ENCODE measurements around the genes CCNDBP1 and PDIA3.

DNA sequence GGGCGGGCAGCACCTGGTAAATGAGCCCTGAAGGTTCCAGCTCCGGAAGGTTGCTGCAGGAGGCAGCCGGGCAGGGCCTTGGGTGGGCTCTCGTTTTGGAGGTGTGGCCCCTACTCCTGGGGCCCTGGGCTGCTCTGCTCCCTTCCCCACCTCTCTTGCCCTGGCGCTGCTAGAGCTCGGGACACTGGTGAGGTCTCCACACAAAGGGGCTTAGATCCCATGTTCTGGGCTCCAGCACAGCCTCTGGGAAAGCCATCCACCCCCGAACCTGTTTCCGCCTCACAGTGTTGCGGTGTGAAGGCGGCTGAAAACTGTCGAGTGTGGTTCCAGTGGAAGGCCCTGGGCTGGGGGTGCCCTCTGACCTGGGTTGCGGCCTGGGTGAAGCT is 27.3 kb downstream of the SPTBN5 start:
- PRO-cap, 7 experiments = no peak in any of the 7 experiments
- RAMPAGE, long total RNA, 2 experiments = no peak in any of the 2 experiments

DNA sequence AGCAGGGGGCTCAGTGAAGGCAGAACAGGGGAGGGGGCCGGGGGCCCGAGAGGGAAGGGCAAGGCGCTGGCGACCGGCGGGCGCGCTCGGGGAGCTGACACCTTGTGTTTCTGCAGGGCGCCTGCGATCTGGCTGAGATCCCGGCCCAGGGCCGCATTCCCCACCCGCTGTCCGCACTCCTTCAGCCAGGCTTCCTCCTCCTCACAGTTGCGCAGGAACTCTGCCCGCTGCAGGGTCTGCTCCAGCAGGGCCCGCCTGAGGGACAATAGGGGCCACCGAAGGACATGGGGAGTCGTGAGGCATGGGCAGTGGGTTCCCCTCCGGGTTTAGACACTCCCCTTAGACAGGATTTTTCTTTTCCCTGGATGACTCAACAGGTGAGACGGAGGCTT is 11.4 kb downstream of the SPTBN5 start:
- PRO-cap, 7 experiments = peak in 2 of 7 experiments; most common plus-strand start position 204 of the sequence (in 2); most common minus-strand start position 112 of the sequence (in 1)
- RAMPAGE, long total RNA, 2 experiments = no peak in any of the 2 experiments

- PRO-cap, 7 experiments = no peak in any of the 7 experiments
- RAMPAGE, long total RNA, 2 experiments = no peak in any of the 2 experiments
These were observed 33.7 kb downstream of the PLA2G4D start for GRCh38 chr15:42060532-42061222.

DNA sequence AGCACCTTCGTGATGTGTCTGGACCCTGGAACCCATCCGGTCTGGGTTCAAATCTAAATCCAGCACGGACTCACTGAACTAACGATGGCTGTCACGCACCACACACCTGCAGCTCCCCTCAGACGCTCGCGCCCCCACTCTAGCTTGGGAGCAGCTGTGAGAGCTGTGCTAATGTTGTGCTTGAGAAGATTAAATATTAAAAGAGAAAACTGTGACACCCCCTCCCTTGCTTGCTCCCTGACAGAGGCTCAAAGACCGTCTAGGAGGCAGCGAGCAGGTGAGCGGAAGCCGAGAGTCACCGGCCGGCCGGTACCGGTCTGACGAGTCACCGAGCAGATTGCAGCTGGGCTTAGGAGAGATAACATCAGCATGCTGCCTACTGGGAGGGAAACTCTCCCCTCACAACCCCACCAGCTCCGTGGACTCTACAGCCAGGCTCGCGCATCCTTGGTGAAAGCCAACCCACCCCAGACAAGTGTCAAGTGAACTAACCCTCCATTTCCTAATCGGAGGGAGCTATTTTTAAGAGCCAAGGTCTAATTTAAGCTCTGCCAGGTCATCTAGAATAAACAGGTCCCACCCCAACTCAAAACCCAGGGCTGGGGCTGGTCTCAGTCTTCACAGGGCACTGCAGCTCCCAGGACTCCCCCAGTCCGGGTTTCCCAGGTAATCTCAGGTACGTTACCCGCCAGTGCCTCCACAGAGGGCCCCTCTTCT is 524 bp downstream of the PLA2G4F start:
- PRO-cap, 7 experiments = no peak in any of the 7 experiments
- RAMPAGE, long total RNA, 2 experiments = no peak in any of the 2 experiments

DNA sequence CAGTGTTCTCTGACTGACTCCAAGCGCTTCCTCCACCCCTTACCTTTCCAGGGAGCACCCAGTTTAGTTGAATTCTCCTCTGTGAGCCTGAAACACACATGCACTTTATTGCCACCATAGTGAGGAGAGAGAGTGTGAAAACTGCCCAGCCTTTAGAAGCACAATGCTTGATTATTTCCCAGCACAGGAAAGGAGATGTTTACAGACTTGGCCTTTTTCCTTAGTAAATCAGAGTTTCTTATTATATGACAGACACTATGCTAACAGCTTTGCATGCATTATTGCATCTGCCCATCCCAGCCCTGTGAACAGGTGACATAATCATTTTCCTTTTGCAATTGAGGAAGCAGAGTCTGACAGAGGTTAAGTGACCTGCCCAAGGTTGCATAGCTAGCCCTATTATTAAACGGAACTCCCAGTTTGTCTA is 36.5 kb downstream of the CAPN3 start:
- PRO-cap, 7 experiments = no peak in any of the 7 experiments
- RAMPAGE, long total RNA, 2 experiments = no peak in any of the 2 experiments

DNA sequence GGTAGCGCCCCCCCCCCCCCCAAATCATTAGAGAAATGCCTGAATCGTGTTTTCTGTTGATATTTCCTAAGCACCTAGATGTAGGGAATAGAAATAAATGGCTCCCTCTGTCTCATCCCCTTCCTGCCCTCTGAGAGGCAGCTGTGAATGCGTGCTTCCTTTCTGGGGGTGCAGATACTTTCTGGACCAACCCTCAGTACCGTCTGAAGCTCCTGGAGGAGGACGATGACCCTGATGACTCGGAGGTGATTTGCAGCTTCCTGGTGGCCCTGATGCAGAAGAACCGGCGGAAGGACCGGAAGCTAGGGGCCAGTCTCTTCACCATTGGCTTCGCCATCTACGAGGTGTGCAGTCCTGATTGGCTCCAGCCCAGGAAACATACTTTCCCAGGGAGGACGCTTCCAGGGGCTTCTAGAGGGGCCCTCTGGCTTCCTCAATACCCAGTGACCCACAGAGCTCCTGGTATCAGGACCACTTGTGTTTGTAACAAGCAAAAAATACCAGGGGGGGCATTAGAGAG is 42.2 kb downstream of the CAPN3 start:
- PRO-cap, 7 experiments = no peak in any of the 7 experiments
- RAMPAGE, long total RNA, 2 experiments = no peak in any of the 2 experiments

GRCh38 chr15:42408880-42409393 is 49.6 kb downstream of the CAPN3 start:
- PRO-cap, 7 experiments = no peak in any of the 7 experiments
- RAMPAGE, long total RNA, 2 experiments = start-site peak on the plus strand in 1 of 2 experiments, at chr15:42408940-42409423 at its widest, 8 reads per replicate

GRCh38 chr15:42730251-42731031 is 6.5 kb downstream of the CDAN1 start:
- PRO-cap, 7 experiments = no peak in any of the 7 experiments
- RAMPAGE, long total RNA, 2 experiments = no peak in any of the 2 experiments

DNA sequence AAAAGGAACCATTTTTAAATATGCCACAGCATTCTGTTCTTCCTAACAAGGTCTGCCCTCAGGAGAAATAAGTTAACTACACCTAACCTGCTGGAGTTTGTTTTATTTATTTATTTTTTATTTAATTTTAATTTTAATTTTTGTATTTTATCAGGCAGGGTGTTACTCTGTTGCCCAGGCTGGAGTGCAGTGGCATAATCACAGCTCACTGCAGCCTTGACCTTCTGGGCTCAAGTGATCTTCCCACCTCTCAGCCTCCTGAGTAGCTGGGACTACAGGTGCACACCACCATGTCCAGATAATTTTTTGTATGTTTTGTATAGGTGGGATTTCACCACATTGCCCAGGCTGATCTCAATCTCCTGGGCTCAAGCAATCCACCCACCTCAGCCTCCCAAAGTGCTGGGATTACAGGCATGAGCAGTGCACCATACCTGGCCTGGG is 61.6 kb downstream of the TTBK2 start:
- PRO-cap, 7 experiments = no peak in any of the 7 experiments
- RAMPAGE, long total RNA, 2 experiments = no peak in any of the 2 experiments

- PRO-cap, 7 experiments = peak in 7 of 7 experiments; most common plus-strand start chr15:43185412 (in 7); most common minus-strand start chr15:43185551 (in 2)
- RAMPAGE, long total RNA, 2 experiments = start-site peak on the plus strand in 2 of 2 experiments, at chr15:43185346-43185444 at its widest, 399 to 1,059 reads per replicate
These were observed at the start of gene CCNDBP1 for GRCh38 chr15:43184946-43185685. TSS of gene CCNDBP1 (plus strand) at chr15:43185403.

DNA sequence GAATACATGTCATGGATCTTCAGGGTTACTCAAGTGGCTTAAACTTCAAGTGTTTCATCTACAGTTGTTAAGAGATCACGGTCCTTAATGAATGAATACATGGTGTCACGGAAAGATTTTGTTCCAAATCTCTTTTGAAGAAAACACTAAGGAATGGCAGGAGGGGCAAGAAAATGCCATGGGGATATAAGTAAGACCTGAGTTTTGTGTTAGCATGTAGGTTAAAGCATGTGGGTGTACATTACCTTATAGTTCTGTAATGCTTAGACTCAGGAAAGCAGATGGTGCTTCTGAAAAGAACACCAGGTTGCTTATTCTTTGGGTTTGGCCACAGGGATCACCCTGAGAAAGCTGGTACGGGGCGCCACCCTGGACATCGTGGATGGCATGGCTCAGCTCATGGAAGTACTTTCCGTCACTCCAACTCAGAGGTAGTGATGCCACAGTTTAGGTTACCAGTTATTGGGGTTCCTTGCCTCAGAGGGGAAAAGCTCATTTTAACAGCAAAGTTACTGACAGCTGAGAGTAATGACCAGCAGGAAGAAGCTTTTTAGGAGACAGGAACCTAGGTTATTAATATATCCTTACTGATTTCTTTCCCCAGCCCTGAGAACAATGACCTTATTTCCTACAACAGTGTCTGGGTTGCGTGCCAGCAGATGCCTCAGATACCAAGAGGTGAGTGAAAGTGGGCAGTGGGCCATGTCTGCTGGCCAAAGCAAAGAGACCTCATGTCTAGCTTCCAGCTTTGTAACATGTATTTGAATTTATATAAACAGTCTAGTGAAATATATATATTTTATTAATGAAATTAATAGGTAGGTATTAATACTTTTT is 4.7 kb downstream of the CCNDBP1 start:
- PRO-cap, 7 experiments = no peak in any of the 7 experiments
- RAMPAGE, long total RNA, 2 experiments = no peak in any of the 2 experiments

- PRO-cap, 7 experiments = no peak in any of the 7 experiments
- RAMPAGE, long total RNA, 2 experiments = no peak in any of the 2 experiments
These were observed 18.1 kb downstream of the ZSCAN29 start for GRCh38 chr15:43352811-43353152.

DNA sequence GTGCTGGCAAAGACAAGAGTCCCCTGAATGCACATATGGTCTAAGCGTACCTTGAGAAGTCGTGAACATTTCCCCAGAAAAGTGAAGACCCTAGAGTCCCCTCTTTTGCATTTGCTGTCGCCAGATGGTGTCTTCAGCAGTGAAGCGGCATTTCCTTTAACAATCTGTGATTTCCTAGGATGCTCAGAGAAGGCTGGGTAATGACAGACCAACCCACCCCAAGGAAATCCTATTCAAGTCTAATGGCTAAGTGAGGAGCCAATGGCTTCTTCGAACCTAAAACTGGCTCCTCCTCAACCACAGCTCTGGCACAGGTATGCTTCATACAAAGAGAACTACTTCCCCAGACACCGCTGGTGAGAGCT is 16.7 kb downstream of the MAP1A start:
- PRO-cap, 7 experiments = no peak in any of the 7 experiments
- RAMPAGE, long total RNA, 2 experiments = no peak in any of the 2 experiments

GRCh38 chr15:43638828-43639530 is 9.7 kb downstream of the CATSPER2 start:
- PRO-cap, 7 experiments = no peak in any of the 7 experiments
- RAMPAGE, long total RNA, 2 experiments = no peak in any of the 2 experiments

- PRO-cap, 7 experiments = peak in 7 of 7 experiments; most common plus-strand start chr15:43746438 (in 7); most common minus-strand start chr15:43746289 (in 4)
- RAMPAGE, long total RNA, 2 experiments = start-site peak on the minus strand in 1 of 2 experiments, at chr15:43746272-43746321 at its widest, 10 reads per replicate
These were observed at the start of gene PDIA3 for GRCh38 chr15:43745997-43746957. TSS of gene PDIA3 (plus strand) at chr15:43746438.

DNA sequence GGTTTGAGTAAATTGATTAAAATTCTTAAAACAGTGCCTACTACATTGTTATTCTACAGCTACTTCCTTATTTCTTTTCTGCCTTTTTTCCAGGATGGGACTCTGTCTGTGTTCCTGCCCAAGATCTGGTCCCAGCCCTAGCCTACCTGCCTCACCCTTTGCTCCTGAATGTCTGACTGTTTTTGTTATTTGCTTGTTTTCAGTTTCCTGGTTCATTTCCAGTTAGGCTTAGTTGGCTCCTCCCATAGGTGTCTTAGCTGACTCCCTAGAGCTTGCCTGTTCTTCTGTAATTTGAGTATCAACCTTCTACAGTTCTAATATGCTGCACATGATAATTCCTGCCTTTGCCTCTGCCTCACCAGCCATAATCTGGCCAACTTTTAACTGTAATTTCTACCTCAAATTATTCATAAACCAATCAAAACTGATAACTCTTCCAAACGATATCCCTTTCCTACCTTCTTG is 8.1 kb downstream of the GOLM2 start:
- PRO-cap, 7 experiments = no peak in any of the 7 experiments
- RAMPAGE, long total RNA, 2 experiments = no peak in any of the 2 experiments

DNA sequence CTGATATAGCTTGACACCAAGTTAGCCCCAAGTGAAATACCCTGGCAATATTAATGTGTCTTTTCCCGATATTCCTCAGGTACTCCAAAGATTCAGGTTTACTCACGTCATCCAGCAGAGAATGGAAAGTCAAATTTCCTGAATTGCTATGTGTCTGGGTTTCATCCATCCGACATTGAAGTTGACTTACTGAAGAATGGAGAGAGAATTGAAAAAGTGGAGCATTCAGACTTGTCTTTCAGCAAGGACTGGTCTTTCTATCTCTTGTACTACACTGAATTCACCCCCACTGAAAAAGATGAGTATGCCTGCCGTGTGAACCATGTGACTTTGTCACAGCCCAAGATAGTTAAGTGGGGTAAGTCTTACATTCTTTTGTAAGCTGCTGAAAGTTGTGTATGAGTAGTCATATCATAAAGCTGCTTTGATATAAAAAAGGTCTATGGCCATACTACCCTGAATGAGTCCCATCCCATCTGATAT is 4.1 kb downstream of the B2M start:
- PRO-cap, 7 experiments = no peak in any of the 7 experiments
- RAMPAGE, long total RNA, 2 experiments = no peak in any of the 2 experiments

DNA sequence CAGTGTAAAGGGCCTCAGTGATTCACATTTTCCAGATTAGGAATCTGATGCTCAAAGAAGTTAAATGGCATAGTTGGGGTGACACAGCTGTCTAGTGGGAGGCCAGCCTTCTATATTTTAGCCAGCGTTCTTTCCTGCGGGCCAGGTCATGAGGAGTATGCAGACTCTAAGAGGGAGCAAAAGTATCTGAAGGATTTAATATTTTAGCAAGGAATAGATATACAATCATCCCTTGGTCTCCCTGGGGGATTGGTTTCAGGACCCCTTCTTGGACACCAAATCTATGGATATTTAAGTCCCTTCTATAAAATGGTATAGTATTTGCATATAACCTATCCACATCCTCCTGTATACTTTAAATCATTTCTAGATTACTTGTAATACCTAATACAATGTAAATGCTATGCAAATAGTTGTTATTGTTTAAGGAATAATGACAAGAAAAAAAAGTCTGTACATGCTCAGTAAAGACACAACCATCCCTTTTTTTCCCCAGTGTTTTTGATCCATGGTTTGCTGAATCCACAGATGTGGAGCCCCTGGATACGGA is 7.0 kb downstream of the B2M start:
- PRO-cap, 7 experiments = no peak in any of the 7 experiments
- RAMPAGE, long total RNA, 2 experiments = no peak in any of the 2 experiments

DNA sequence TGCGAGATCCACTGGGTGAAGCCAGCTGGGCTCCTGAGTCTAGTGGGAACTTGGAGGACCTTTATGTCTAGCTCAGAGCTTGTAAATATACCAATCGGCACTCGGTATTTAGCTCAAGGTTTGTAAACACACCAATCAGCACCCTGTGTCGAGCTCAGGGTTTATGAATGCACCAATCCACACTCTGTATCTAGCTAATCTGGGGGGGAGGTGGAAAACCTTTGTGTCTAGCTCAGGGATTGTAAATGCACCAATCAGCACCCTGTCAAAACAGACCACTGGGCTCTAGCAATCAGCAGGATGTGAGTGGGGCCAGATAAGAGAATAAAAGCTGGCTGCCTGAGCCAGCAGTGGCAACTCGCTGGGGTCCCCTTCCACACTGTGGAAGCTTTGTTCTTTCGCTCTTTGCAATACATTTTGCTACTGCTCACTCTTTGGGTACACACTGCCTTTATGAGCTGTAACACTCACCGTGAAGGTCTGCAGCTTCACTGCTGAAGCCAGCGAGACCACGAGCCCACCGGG is 12.3 kb downstream of the SORD start:
- PRO-cap, 7 experiments = no peak in any of the 7 experiments
- RAMPAGE, long total RNA, 2 experiments = no peak in any of the 2 experiments

GRCh38 chr15:45043025-45043436 is 20.0 kb downstream of the SORD start:
- PRO-cap, 7 experiments = no peak in any of the 7 experiments
- RAMPAGE, long total RNA, 2 experiments = no peak in any of the 2 experiments

All from ovary (tissue), 7 donors.